Thyroid gland (tissue), 7 donors: Measurements from ENCODE around the genes UNK and EXOC7.

- PRO-cap, 2 experiments = no peak in any of the 2 experiments
- RAMPAGE, long total RNA, 5 experiments = no peak in any of the 5 experiments
Observed at GRCh38 chr17:75337003-75337516, 47.8 kb upstream of the SLC25A19 start.

DNA sequence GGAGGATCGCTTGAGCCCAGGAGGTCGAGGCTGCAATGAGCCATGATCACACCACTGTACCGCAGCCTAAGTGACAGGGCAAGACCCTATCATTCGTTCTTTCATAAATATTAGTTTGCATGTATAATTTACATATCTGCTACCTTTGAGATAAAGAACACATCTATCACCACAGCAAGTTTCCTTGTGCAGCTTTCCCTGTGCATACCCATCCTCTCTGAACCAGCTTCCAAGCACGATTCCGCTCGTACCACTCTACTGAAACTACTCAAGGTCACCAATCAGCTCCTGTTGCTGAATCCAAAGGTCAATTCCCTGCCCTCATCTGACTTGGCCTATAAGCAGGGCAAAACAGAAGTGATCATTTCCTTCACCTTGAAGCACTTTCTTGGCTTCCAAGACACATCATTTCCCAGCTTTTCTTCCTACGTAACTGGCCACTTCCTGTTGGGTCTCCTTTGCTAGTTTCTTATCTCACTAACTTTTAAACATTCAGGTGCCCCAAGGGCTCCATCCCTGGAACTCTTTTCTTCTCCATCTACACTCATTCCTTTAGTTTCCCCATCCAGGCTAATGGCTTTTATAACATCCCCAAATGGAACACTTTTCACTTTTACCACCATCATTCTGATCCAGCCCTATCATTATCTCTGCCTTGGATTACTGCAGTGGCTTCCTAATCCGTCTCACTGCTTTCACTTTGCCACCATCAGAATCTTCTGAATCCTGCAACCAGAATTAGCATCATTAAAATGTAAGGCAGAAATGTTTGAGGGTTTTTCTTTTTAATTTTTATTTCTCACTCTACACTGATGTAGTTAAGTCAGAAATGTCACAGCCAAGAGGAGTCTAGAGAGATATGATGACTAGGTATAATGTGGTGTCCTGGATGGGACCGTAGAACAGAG, 48.8 kb downstream of the GRB2 start:
- PRO-cap, 2 experiments = no peak in any of the 2 experiments
- RAMPAGE, long total RNA, 5 experiments = no peak in any of the 5 experiments

DNA sequence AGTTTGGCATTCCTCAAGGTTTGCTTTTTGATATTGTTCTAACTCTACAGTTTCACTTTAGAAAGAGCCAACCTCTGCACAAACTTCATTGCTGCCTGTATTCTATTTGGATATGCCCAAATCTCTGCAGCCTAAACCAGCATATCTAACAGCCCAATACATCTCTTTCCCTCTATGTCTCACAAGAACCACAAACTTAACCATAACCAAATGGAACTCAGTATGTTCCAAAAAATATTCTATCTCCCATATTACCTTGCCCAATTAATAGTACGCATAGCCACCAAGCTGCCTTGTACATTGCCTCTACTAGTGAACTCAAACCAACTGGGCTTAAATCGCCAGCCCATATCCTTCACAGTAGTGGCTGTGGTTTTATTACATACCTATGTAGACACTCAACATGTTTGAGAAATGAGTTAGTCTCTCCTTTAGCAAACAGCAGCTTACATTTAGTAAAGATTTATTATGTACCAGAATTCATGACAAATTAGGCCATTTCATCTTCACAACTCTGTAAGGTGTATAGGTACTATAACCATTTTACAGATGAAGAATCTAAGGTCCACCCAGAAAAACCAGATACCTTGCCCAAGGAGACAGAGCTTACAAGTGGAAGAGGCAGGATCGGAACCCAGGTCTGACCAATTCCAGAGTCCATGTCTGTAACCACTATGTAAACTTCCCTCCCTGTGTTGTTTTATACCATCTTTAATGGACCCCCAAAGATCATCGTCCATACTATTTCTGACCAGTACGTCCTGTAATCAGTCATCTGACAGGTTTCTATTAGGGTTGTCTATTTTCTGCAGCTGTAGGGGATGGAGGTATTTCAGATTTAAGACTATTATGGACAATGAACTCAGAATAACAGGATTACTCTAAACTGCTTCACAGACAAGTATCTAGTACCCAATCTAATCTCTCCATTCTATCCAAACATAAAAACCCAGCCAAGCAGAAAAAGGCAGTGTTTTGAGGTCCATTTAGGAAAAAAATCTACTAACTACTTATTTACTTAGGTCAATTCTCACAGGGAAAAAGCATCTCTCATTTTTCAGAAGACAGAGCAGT, 41.2 kb downstream of the GRB2 start:
- PRO-cap, 2 experiments = no peak in any of the 2 experiments
- RAMPAGE, long total RNA, 5 experiments = no peak in any of the 5 experiments

GRCh38 chr17:75455837-75456313, 560 bp upstream of the TMEM94 start:
- PRO-cap, 2 experiments = no peak in any of the 2 experiments
- RAMPAGE, long total RNA, 5 experiments = no peak in any of the 5 experiments

DNA sequence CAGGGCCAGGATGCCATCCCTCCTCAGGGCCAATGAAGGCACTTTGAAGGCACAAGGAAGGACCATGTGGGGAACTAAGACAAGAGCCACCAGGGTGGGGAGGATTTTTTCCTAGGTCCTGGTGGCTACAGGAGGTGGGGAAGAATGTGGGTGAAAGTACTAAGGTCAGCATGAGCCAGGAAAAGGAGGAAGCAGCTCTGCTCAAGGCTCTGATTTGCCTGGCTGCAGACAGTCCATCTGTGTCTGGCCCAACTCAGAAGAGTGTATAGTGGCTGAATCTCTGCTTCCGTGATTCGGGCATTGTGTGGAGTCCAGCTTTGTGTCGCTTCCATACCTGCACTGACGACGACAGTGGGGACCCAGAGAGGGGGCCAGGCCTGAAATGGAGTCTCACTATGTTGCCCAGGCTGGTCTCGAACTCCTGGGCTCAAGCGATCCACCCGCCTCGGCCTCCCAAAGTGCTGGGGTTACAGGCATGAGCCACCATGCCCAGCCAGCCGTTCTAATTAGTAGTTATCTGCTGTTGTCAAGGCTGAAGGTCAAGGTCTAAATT, 20.7 kb downstream of the TMEM94 start:
- PRO-cap, 2 experiments = no peak in any of the 2 experiments
- RAMPAGE, long total RNA, 5 experiments = no peak in any of the 5 experiments

DNA sequence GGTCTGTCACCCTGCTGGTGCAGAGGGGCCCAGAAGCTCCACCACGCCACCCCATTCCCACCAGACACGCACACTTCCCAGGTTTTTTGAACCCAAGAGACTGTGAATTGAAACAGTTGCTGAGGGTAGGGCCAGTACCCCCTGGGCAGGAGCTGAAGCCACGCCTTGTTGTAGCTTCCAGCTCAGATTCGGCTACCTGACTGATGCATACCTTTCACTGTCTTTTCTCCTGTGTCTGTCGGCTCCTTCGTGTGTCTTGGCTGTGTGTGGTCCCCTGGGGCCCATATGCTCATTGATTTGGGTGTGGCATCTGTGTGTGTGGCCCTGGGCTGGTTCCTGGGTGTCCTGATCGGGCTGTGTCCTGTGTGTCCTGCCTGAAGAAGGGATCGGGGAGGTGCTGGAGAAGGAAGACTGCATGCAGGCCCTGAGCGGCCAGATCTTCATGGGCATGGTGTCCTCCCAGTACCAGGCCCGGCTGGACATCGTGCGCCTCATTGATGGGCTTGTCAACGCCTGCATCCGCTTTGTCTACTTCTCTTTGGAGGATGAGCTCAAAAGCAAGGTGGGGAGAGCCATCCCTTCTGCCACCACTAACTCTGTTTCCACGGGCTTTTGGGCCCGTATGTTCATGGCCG, 21.0 kb downstream of the CASKIN2 start:
- PRO-cap, 2 experiments = no peak in any of the 2 experiments
- RAMPAGE, long total RNA, 5 experiments = no peak in any of the 5 experiments

DNA sequence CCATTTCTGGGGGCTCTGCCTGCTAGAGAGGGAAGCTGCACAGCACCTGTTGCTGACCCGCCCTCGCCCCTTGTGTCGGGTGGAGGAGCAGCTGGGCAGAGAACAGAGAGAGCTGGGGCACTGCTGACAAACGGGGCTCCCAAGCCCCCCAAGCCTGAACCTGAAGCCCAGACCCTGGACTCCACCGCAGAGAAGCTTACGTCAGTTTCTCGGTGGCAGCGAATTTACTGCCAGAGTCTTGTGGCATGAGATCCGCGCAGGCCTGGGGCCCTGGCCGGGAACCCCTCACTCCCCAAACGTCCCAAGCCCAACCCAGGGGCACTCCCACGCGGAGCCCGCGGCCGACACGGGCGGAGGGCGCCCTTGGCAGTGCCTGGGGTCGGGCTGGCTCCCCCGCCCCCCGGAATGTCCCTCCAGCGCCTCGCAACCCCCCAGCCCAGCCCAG, 564 bp downstream of the CASKIN2 start:
- PRO-cap, 2 experiments = peak in 2 of 2 experiments; most common plus-strand start position 233 of the sequence (in 2); most common minus-strand start position 72 of the sequence (in 1)
- RAMPAGE, long total RNA, 5 experiments = no peak in any of the 5 experiments

- PRO-cap, 2 experiments = peak in 2 of 2 experiments; most common plus-strand start chr17:75550057 (in 1); most common minus-strand start chr17:75549923 (in 1)
- RAMPAGE, long total RNA, 5 experiments = no peak in any of the 5 experiments
Observed at GRCh38 chr17:75549740-75550236, 24.3 kb downstream of the LLGL2 start.

DNA sequence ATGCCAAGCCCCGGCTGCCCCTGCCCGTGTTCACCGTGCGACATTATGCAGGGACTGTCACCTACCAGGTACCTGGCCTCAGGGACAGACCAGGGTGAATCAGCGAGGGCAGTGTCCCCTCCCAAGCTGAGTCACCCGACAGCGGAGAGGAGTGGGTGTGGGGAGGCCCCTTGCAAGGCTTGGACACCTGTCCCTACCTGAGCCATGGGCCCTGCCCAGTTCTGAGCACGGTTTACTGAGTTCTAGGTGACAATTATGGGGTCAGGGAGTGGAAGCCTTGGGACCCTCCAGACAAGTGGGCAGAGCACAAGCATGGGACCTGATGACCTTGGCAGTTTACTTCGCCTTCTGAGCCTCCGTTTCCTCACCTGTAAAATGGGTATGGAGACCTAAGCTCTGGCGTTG, 13.9 kb downstream of the MYO15B start:
- PRO-cap, 2 experiments = peak in 1 of 2 experiments; most common minus-strand start position 59 of the sequence (in 1)
- RAMPAGE, long total RNA, 5 experiments = no peak in any of the 5 experiments

DNA sequence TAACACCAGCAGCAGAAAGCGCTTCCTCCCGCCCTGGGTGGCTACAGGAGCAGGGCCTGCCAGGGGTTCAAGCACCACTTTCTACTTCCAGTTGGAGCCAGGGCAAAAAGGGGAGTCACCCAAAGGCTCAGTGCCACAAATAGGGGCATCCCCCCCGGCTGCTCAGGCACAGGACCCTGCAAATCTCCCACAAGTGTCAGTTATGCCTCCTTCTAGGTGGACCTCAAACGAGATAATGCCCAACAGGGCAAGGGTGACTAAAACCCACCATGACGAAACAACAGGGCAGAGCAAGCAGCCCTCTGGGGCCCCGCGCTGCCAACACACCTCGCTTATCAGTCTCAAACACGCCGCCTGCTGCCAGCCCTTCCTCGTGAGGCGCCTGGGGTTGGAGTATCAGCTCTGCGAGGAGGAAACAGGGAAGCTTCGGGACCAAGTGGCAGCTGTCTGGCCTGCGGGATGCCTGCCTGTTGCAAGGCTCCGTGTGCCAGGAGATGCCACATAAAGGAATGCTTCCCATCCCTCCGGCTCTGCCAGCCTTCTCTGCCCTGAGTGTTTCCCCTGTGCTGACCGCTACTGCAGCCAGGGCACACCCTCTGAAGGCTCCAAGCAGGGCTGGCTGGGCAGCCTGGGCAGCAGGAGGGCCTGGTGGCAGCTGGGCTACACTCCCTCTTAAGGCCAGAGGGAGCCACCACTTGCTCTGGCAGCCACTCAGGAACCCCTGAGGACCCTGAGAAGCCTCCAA, 2.4 kb downstream of the SMIM5 start:
- PRO-cap, 2 experiments = no peak in any of the 2 experiments
- RAMPAGE, long total RNA, 5 experiments = no peak in any of the 5 experiments

DNA sequence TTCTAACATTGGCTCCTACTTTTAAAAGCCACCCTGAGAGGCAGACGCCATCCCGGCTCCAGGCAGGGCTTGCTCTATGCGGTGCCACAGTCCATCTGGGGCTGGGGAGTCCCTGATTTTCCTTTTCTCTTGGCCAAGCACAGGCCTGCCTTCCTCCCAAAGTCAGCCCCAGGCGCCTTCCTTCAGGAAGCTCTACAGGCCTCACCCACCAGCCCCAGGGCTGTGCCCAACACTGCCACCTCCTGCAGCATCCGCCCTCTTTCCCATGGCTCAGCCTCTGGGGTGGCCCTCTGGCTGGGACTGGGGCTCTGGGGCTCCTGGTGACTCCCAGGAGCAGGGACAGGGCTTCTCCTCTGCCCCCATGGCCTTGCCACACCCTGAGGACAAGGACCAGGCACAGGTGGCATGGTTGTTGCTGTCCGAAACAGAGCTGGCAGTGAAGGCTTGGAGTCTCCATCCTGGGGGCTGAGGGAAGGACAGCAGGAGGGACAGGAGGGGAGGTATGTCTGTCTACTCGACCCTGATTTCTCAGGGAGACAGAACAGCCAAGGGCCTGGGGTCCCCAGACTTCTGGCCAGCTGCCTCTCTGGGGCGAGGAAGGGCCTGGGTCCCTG, 871 bp downstream of the ITGB4 start:
- PRO-cap, 2 experiments = no peak in any of the 2 experiments
- RAMPAGE, long total RNA, 5 experiments = no peak in any of the 5 experiments

DNA sequence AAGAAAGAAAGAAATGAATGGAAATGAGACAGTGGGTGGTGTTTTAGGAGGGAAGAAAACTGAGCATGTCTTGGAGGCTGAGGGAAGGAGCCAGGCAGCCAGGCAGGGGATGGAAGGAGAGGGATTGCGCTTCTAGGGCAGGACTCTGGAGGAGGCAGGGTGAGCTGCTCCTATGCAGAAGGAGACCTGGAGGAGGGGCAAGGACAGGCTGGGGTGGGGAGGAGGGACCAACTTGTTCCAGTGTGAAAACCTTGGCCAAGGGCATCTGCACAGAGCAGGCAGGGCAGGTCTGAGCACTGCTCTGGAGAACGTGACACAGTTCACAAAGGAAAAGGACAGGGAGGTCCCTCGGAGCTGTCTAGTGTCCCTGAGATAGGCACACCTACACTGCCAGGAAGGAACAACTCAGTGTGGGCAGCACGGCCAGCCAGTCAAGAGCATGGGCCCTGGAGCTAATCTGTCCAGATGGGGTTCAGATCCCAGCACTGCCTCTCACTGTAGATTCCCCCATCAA, 5.5 kb downstream of the GALK1 start:
- PRO-cap, 2 experiments = no peak in any of the 2 experiments
- RAMPAGE, long total RNA, 5 experiments = no peak in any of the 5 experiments

- PRO-cap, 2 experiments = peak in 2 of 2 experiments; most common plus-strand start chr17:75784845 (in 2); most common minus-strand start chr17:75784980 (in 2)
- RAMPAGE, long total RNA, 5 experiments = start-site peak on the plus strand in 4 of 5 experiments, at chr17:75784828-75784872 at its widest, 81 to 264 reads per replicate; start-site peak on the minus strand in 1 of 5 experiments, at chr17:75784566-75784603 at its widest, 10 reads per replicate
Observed at GRCh38 chr17:75784488-75785359, at the start of gene UNK. Gene UNK (plus strand): TSS chr17:75784806.

GRCh38 chr17:75877701-75878226, 617 bp downstream of the TRIM47 start:
- PRO-cap, 2 experiments = peak in 2 of 2 experiments; most common plus-strand start chr17:75878095 (in 2); most common minus-strand start chr17:75878013 (in 1)
- RAMPAGE, long total RNA, 5 experiments = start-site peak on the minus strand in 1 of 5 experiments, at chr17:75877920-75877989 at its widest, 15 reads per replicate

DNA sequence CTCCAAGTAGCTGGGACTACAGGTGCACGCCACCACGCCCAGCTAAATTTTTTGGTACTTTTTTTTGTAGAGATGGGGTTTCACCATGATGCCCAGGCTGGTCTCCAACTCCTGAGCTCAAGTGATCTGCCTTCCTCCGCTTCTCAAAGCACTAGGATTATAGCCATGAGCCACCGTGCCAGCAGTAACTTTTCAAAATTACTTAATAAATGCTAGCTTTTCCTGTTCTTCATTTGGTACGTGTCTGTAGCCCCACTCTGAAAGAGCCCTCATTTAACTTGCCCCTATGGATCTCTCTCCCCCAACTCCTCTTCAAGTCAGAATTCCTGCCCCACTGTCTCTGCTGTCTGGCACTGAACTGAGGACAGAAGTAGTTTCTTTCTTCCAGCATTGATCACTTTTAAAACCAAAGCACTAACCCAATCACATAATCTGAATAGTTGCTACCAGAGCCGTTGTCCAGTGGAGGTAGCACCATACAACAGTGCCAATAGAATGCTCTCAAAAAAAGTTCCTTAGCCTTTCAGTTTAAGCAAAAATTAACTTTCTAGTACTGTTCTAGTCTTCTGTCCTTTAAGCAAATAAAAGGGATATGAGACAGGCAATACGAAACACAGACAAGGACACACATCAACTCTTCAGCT, 16.3 kb downstream of the SRP68 start:
- PRO-cap, 2 experiments = no peak in any of the 2 experiments
- RAMPAGE, long total RNA, 5 experiments = no peak in any of the 5 experiments

- PRO-cap, 2 experiments = no peak in any of the 2 experiments
- RAMPAGE, long total RNA, 5 experiments = no peak in any of the 5 experiments
Observed at GRCh38 chr17:76075906-76076567, 1.5 kb downstream of the GALR2 start.

DNA sequence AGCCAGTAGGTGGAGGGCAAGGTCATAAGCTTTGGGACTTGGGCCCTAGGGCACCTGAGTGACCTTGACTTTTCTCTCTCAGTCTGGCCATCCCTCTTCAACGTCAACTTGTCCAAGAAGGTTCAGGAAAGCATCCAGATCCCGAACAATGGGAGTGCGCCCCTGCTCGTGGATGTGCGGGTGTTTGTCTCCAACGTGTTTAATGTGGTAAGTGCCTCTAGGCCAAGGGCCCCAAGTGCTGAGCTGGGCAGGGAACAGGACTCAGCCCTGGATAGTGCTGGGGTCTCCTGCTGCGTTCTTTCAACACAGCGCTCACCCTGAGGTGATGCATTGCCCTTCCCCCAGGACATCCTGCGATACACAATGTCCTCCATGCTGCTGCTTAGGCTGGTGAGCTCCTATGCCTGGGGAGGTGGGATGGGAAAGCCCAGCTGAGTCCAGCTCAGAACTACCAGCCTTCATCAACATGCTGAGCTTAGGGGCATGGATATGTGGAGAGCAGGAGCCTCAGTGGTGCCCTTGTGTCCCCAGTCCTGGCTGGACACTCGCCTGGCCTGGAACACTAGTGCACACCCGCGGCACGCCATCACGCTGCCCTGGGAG, 476 bp downstream of the ZACN start:
- PRO-cap, 2 experiments = no peak in any of the 2 experiments
- RAMPAGE, long total RNA, 5 experiments = no peak in any of the 5 experiments

DNA sequence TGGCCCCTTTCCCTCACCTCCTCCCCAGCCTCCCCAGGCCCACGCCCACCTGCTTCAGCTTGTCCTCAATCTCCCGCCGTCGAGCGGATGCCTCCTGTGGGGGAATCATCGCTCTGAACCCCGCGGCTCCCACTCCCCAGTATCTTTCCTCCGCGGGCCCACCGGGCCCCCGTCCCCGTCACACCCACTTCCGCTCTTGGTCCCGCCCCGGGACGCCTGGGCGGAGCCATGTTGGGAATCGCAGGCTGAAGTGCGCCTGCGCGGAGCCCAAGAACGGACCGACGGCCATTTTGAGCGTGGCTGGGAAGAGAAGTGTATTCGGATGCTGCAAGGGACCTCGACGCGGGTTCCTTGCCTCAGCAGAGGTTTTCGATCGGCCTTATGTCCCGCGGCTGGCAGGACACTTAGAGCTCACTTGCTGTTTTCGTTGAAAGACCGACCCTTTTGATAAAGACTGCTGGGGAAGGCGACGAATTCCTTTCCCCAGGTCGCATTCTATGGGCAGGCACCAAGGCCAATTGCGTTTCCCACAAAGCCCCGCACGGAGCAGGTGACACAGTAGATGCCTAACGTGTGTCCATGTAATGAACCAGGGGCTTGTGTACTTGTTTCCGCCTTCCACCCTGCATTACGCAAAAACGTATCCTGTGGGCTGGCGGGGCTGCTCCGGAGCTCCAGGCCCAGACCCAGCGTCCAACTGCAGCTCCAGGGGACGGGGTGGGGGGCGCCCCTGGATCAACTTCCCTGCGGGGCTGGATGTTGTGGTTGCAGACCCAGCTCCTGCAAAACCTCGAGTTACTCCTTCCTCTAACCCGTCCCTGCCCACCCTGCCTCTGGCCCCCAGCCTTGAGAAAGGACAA, at the start of gene EXOC7:
Gene EXOC7 (minus strand): TSS at position 204 of the 860 bp plus-strand sequence.
- PRO-cap, 2 experiments = peak in 2 of 2 experiments; most common plus-strand start position 276 of the sequence (in 2); most common minus-strand start position 171 of the sequence (in 2)
- RAMPAGE, long total RNA, 5 experiments = start-site peak on the minus strand in 5 of 5 experiments, centred at positions 151 to 176 of the sequence, 20 to 348 reads per replicate

- PRO-cap, 2 experiments = no peak in any of the 2 experiments
- RAMPAGE, long total RNA, 5 experiments = no peak in any of the 5 experiments
Observed at GRCh38 chr17:76193508-76193915, 46.8 kb downstream of the RNF157 start.

- PRO-cap, 2 experiments = peak in 1 of 2 experiments; most common plus-strand start chr17:76252491 (in 1); most common minus-strand start chr17:76252258 (in 1)
- RAMPAGE, long total RNA, 5 experiments = no peak in any of the 5 experiments
Observed at GRCh38 chr17:76251878-76252737, 11.8 kb upstream of the RNF157 start.